Karpas-422 (cell line): ENCODE measurements around the gene LMLN.

DNA sequence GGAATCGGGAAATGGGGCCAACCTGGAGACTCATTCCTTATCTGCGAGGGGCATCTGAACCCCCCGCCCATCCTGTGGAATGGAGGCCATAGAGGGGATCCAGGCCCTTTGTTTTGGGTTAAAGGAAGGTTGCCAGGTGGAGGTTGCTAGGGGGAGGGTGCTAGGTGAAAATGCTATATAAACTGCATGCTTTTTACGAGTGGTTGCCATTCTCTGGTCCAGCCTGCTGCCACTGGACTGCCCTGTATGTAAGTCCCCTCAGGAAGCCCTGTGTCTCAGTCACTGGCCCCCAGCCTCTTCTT, 37.9 kb upstream of the BDH1 start:
- PRO-cap, result unidirectional peak, plus-strand start at position 206 of the sequence
- RAMPAGE, long total RNA, result no peak

DNA sequence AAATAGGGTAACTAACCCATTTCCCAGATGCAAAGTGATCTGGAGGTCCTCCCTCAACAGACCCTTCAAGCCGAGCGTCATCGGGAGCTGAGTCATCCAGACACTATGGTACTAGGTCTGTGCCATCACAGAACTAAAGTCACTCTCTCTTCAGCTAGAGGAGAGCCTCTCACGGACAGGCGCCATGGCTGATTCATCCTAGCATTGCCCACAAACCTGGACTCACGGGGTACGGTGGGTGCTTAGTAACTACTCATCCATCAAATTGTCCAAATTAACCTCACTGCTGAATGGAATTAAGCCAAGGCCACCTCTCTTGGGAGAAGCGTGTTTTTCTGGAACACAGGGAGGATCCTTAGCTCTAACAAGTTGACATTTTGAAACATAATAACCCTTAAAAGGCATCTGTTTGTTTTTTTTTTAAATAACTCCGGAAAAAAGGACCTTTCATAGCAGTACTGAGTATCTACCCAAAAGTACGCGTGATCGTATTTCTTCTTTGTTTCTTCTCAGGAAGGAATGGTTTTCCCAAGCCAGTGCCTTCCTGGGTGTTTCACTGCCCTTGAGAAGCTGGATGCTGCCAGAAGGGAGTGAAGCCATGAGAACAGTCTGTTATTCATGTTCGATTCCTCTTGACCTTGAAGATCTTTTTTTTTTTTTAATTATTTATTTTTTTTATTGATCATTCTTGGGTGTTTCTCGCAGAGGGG, 45.5 kb upstream of the BDH1 start:
- PRO-cap, result no peak
- RAMPAGE, long total RNA, result no peak

- PRO-cap, result no peak
- RAMPAGE, long total RNA, result no peak
Measured at GRCh38 chr3:197626996-197627405, 71.2 kb upstream of the BDH1 start.

GRCh38 chr3:197671928-197672757, 64.6 kb downstream of the RUBCN start:
- PRO-cap, result no peak
- RAMPAGE, long total RNA, result no peak

DNA sequence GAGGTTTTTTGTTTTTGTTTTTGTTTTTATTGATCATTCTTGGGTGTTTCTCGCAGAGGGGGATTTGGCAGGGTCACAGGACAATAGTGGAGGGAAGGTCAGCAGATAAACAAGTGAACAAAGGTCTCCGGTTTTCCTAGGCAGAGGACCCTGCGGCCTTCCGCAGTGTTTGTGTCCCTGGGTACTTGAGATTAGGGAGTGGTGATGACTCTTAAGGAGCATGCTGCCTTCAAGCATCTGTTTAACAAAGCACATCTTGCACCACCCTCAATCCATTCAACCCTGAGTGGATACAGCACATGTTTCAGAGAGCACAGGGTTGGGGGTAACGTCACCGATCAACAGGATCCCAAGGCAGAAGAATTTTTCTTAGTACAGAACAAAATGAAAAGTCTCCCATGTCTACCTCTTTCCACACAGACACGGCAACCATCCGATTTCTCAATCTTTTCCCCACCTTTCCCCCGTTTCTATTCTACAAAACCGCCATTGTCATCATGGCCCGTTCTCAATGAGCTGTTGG, 5.7 kb downstream of the RUBCN start:
- PRO-cap, result no peak
- RAMPAGE, long total RNA, result no peak

GRCh38 chr3:197734533-197735326, 2.0 kb downstream of the RUBCN start:
- PRO-cap, result bidirectional peak, plus-strand start at chr3:197734866, minus-strand start at chr3:197734701
- RAMPAGE, long total RNA, result no peak

DNA sequence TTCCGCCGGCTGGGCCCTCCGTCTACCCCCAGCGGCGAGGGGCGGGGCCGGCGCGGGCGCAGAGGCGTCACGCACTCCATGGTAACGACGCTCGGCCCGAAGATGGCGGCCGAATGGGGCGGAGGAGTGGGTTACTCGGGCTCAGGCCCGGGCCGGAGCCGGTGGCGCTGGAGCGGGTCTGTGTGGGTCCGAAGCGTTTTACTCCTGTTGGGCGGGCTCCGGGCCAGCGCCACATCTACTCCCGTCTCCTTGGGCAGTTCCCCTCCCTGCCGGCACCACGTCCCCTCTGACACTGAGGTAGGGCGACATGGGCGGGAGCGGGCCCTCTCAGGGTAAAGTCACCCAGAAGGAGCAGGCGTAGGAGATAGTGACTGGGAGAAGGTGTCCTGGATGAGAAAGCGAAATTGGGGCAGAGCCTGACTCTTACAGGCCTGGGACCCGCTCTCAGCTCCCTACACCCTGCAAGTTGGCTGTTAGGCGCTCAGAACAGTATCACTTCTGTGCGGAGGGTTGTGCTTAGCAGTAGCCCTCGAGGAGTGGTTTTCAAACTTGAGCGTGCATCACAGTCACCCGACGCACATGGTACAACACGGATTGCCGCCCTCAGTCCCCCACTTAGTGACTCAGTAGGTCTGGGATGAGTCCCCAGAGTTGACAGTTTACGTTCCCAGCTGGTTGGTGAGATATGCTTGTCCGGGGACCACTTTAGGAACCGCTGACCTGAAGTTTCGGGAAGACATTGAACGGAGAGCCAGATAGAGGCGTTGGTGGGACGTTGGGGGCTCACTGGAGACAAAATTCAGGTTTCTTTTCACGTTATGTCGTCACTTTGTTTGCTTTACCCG, at the start of gene LMLN:
Gene LMLN (plus strand): TSS at position 74 of the 845 bp plus-strand sequence.
- PRO-cap, result bidirectional peak, plus-strand start at position 102 of the sequence, minus-strand start outside the sequence; unidirectional peak, plus-strand start at position 308 of the sequence
- RAMPAGE, long total RNA, result no peak

GRCh38 chr3:198080239-198080522, 120.2 kb downstream of the LMLN start:
- PRO-cap, result no peak
- RAMPAGE, long total RNA, result no peak